Hematopoietic multipotent progenitor cell (in vitro differentiated cells): Measurements from ENCODE around the genes H1-8 and ASTE1.

DNA sequence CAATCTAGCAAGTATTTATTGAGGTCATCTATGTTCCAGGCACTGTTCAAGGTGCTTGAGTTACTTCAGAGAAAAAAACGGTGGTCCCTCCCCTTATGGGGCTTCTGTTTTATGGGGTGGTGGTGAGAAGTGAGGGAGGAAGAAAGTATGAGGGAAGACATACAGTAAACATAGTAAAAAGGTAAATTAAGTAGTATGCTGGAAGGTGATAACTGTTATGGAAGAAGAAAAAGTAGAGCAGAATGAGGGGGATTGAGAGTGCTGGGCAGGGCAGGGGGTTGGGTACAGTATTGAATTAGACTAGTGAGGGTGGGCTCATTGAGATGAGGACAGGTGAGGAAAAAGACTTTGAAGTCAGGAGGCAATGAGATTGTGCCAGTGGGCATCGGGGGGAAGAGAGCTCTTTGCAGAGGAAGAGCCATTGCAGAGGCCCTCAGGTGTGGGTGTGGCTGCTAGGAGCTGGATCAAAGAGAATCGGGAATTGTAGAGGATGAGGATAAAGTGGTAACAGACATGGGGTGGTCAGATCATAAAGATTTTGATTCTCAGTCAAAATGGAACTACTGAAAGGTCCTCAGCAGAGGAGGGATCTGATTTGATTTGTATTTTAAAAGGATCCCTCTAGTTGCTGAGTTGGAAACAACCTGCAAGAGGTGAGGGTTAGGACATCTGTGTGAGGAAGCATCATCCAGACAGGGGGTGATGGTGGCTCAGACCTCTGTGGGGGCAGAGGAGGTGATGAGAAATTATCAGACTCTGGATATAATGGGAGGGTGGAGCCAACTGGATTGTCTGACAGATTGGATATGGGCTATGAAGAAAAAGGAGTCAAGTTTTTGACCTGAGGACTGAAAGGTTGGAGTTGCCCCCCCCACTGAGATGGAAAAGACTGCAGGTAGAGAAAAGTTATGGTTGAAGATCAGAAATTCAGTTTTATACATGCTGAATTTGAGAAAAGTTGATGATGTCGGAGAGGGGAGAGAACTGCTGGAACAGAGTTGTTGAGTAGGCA is 12.4 kb downstream of the IFT122 start:
- CAGE, long polyA plus RNA, result no peak

DNA sequence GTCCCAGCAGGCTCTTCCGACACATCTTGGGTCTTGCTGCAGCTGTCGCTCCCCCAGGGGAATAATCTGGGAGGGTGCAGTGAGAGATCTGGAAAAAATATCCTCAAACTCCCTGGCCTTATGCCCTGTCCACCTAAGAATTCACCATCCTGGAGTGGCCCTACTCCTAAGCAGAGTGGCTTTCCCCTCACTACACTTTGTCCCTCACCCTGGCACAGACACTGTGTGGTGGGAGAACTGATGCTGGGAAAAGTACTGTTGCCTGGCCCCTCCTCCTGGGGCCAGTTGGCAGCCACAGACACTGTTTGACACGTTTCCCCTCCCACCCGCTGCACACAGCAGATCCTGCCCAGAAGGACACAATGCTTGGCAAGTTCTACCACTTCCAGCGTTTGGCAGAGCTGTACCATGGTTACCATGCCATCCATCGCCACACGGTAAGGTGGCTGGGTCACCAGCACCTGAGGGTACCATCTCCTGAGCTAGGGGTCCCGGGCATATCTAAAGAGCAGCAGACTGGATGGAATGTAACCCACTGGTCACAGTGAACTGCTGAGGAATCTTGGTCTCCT is 21.0 kb upstream of the RHO start:
- CAGE, long polyA plus RNA, result no peak

DNA sequence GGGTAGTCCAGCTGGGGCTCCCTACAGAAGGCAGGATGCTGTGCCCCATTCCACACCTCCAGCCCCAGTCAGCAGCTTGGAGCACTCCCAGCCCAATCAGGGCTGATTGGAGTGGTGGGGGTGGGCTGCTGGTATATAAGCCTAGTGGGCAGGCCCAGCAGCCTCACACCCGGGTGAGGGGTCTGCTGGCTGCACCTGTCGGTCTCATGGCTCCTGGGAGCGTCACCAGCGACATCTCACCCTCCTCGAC is at the start of gene H1-8:
Gene H1-8, plus strand, starts transcription at position 163 of the 250 bp plus-strand sequence.
- CAGE, long polyA plus RNA, result no peak

GRCh38 chr3:129558143-129559172 is 15.5 kb downstream of the H1-8 start:
- CAGE, long polyA plus RNA, result no peak

- CAGE, long polyA plus RNA, result no peak
Observed at GRCh38 chr3:129570728-129571433, 27.9 kb downstream of the H1-8 start.

DNA sequence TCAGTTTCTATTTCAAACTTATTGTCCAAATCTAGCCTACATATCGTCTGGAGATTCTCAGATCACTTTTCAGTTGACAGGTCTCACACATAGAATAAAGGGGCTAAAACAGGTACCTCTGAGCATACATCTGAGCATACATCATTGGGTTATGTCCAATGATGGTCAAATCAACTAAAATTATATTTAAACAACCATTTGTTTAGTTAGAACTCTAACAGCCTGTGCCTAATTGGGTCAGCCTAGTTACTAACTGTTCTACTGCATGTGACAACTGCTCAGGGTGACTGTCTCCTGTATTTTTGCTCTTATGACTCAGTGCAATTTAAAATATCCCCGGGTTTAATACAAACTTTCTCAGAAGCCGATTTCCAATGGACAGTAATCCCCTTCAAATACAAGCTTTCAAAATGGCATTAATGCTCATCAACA is 57.7 kb upstream of the PLXND1 start:
- CAGE, long polyA plus RNA, result no peak

GRCh38 chr3:129664769-129665429 is 58.4 kb upstream of the PLXND1 start:
- CAGE, long polyA plus RNA, result no peak

GRCh38 chr3:129721058-129721820 is 114.8 kb upstream of the PLXND1 start:
- CAGE, long polyA plus RNA, result no peak

DNA sequence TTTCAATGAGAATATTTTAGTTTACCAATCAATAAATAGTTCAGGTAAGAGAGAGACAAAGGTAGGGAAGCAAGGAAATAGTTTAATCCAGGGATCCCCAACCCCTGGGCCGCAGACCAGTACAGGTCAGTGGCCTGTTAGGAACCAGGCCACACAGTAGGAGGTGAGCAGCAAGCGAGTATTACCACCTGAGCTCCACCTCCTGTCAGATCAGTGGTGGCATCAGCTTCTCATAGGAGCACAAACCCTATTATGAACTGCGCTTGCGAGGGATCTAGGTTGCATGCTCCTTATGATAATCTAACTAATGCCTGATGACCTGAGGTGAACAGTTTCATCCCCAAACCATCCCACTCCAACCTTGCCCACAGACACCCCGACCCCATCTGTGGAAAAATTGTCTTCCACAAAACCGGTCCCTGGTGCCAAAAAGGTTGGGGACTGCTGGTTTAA is 115.6 kb upstream of the PLXND1 start:
- CAGE, long polyA plus RNA, result no peak

DNA sequence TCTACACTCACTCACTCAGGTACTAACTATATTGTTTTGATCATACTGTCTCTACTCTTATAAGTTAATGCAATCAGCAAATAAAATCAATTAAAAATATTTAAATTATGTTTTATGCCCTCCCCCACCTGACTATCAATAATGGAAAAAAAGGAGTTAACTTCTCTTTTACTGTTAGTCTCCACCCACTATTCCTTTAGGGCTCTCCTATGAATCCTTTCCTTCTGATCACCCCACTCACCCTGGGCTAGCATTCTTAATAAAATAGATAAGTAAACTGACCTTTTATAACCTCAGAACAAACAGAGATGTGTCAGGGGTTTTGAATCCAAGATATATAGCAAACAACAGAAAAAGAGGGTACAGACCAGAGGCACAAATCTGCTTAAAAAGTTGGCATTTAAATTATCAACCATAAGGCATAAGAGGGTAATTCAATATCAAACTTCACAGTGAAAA is 116.0 kb upstream of the PLXND1 start:
- CAGE, long polyA plus RNA, result no peak

DNA sequence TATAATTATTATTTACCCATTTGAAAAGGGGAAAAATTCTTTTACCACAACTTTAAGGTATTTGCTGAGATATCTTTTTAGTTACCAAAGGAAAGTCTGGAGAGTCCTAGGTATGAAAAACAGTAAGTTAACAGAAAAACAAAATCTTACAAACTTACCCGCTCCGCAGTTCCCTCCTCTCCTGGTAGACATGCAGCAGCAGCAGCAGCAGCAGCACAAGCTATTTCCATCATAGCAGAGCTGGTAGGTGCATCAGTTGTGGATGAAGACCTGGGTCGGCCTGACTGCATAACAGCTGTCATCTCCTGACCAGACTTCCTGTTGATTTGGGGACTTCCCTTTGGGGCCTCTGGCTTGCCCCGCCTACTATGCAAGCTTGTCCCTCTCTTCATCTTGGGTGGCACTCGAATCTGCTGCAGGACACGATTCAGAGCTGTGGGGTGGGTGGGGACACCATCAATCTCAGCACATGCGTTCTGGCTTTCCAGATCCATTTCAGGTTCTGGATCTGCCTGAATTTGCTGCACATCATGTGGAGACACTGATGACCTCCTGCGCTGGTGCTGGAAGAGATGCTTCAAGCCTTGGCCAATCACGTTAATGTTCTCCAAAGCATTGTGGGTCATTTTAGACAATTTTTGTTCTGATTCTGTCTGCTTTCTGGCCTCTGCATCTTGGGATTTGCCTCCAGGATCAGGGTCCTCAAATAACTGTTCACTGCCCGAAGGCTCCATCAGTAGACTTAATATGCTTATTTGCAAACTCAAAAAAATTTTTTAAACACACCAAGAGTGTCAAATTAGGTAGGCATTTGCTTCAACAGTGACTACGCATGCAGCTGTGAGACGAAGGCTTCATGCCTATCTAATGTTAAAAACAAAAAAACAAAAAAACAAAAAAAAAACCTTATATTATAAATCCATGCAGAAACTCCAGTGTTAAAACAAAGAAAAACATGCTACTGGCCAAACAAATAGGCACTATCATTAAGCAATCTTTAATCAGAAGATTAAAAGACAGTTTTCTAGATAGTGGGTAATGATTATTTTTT is 65.5 kb downstream of the TMCC1 start:
- CAGE, long polyA plus RNA, result no peak

DNA sequence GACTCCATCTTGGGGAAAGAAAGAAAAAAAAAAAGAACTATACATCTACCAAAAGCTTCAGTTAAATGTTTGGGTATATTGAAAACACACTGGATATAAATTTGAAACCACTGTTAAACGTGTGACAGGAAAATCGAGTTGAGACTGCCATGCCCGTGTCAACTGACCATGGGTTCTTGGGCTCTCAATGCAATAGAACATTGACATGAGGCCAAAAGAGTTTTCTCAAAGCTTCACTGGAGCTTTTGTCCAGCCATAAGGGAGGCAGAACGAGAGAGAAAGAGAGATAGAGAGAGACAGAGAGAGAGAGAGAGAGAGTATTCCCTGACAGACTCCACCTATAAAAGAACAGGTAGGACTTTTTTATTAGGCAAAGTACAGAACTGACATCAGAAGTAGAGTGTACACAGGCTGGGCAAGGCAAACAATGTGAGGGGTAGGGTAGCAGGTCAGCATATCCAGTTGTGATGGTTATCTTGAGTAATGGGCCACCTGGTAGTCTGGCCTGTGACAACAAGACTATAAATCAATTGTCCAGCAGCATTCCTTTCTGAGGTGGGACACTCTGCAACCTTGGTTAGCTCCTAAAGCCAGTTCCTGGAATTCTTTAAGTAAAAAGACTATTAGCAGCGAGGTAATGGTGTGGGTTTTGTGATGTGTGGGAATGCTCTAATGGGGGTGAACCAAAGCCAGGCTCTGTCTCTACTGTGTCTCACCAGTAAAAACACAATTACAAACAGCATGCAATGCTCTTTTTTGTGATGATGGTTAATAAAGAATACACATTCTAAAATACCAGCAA is 14.8 kb upstream of the TMCC1 start:
- CAGE, long polyA plus RNA, result no peak

DNA sequence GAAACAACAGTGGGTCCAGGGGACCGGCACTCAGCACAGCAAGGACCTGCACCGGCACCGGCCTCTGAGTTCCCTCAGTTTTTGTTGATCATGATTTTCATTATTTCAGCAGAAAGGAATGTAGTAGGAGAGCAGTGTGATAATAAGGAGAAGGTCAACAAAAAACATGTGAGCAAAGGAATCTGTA is 41.7 kb downstream of the ALG1L2 start:
- CAGE, long polyA plus RNA, result no peak

GRCh38 chr3:130708099-130708954 is 38.3 kb downstream of the PIK3R4 start:
- CAGE, long polyA plus RNA, result no peak

GRCh38 chr3:130832106-130832608 is 61.7 kb upstream of the ATP2C1 start:
- CAGE, long polyA plus RNA, result no peak

GRCh38 chr3:130934374-130934819 is 40.5 kb downstream of the ATP2C1 start:
- CAGE, long polyA plus RNA, result no peak

GRCh38 chr3:130941436-130942254 is 47.8 kb downstream of the ATP2C1 start:
- CAGE, long polyA plus RNA, result no peak

DNA sequence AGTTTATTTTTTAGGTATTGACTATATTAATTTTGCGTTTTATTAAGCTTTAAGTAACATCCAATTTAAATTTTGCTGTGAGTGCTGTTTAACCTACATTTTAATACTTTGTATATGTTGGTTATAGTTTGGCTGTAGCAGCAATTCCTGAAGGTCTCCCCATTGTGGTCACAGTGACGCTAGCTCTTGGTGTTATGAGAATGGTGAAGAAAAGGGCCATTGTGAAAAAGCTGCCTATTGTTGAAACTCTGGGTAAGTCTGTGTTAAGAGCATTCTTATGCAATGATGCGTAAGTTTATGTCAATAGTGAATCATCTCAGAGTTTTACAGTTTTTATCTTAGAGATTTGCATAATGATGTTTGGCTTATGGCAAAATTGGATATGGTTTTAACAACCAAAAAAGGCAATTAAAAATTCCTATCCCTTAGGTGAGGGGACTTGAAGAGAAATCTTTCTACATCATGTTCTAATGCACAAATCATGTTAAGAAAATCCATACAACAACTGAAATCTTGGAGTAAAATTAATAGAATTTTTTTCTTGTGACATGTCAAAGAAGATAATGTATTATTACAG is 62.7 kb downstream of the ASTE1 start:
- CAGE, long polyA plus RNA, result no peak

DNA sequence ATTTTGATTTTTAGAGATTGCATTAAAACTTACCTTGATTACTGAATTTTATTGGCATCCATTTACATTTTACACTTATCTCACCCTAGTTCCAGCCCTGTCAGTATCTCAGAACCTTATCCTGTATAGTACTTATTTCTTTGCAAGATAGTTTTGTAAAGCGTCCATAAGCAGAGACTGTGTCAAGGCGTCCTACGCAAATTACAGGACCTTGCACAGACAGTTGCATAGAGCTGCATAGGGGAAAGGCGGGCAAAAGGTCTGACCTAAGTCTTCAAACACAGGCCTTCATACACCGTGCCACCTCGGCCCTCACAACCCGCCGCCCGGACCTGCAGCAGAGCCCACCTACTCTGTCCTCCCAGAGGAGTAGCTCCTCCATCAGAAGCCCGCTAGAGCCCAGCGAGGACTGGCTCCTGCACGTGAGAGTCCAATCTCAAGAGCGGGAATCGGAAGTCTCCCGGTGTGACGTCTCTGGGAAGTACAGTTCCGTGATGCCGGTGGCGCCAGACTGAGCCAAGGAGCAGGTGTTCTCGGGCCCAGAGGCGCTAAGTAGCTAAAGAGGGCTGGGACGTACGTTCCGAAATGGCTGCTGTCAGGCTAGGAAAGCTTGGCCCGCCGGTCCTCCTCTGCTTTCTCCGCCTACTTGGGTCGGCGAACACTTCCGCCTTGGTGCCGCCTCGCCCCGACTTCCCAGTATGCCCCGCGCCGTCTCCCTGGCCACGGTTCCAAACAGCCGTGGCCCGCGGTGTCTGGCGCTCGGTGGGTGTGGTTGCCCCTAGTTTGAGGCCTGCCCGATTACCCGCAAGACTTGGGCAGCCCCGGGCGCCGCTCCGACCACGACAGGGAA is at the start of gene ASTE1:
Gene ASTE1, minus strand, starts transcription at position 671 of the 850 bp plus-strand sequence.
- CAGE, long polyA plus RNA, result start-site peak on the minus strand centred at position 622 of the sequence, 56 bp wide, 52 reads

GRCh38 chr3:131331973-131332459 is 49.6 kb upstream of the NUDT16 start:
- CAGE, long polyA plus RNA, result no peak